Esophagus squamous epithelium (tissue), 4 donors: ENCODE measurements around a stretch of chr11.

DNA sequence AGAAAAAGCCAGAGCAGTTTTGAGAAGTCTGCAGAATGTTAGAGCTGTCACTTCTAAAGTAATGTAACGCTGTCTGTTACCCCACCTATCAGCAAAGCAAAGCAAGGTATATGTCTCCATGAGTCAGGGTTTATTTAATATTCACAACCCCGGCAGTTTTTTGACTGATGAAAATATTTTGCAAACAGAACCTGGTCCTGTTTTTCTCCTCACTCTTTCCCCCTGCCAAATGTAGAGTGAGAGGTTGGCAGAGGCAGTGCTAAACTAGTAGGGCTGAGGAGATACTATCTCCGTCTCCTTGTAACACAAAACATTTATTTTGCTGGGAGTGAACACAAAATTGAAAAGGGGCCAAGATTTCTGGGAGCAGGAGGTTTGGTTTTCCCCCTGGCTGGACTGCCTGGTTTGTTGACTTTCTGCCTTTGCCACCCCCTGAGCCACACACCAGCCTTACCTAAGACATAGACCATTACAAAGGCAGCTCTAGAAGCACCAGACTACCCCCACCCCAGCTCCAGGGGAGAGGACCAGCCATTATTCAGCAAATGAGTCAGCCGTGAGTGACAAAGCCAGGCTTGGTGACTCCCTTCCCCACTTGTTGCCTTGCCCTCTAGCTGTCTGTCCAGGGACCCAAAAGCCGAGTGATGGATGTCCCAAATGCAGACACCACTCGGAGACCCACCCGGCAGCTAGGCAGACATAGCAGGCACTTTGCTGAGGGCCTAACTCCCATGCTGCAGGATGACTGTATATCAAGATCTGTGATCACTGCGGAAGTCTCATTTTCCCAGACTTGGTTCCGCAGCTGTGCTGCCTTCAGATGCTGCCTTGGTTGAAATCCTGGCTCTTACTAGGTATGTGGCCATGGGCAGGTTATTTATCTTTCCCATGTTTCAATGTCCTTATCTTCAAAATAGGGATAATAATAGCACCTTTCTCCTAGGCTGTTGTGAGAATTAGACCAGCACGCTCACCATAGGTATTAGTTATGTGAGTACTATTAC is 17.6 kb upstream of the CDON start:
- PRO-cap, result no peak
- RAMPAGE, long total RNA, 4 experiments, result no peak in any of the 4 experiments

DNA sequence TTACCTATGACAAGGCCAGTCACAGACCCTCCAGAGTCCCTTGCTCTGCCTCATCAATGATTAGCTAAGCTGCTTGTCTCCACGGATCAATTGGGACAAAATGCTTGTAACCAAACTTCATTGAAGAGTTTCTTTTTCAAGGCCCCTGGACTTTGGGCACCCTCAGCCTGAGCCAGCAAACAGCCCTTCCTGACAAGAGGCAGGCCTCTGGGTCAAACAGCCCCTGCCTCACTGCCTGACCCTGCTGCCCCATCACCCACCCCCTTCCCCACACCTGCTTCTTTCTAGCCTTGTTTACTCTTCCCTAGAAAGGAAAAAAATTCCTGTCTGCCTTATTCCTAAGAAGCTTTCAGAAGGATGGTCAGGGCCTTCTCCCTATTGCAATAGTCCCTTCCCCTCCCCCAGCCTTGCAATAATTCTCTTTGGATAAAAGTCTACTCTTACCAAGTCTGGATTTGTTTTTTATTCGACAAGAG is 26.4 kb upstream of the CDON start:
- PRO-cap, result no peak
- RAMPAGE, long total RNA, 4 experiments, result no peak in any of the 4 experiments

GRCh38 chr11:126104367-126104858 is 41.7 kb upstream of the CDON start:
- PRO-cap, result no peak
- RAMPAGE, long total RNA, 4 experiments, result no peak in any of the 4 experiments

GRCh38 chr11:126326140-126326378 is 22.2 kb downstream of the DCPS start:
- PRO-cap, result no peak
- RAMPAGE, long total RNA, 4 experiments, result no peak in any of the 4 experiments

DNA sequence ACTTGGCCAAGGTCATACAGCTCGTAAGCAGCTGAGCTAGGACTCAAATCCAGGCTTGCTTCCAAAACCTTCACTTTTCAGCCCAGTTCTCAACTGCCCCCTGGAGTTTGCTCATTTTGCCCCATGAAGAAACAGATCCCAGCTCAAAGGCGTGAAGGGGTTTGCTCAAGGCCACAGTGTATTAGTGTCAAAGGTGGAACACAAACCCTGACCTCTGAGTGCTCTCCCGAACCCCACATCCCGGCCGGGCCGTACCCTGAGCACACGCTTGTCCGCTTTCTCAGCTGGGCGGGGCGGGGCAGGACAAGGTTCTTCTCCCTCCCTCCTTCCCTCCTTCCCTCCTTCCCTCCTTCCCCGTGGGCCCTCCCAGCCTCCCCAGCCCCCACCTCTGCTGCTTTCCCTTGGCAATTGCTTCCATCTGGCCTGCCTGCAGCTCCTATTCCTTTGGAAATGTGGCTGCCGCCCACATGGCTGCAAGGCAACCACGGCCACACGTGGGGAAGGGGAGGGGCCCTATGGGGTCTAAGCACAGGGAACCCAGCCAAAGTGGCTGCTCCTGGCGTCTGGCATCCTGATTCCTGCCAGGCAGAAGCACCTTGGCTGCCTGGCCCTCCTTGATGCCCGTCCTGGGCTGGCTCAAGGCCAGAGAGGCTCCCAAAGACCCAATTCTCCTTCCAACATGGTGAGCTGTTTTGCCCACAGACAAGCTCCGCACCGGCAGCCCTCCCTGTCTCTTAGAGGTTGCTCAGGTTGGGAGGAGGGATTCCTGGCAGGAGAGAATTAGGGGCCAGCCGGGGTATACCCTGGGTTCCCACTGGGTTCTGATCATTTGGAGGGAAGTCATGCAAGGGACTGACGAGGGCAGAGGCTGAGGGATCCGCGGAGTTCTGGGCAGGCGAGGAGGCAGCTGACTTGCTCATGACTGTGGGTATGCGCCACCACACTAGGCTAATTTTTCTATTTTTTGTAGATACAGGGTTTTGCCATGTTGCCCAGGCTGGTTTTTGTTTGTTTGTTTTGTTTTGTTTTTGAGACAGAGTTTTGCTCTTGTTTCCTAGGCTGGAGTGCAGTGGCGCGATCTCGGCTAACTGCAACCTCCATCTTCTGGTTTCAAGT is 4.3 kb downstream of the ST3GAL4 start:
- PRO-cap, result unidirectional peak, minus-strand start at position 274 of the sequence
- RAMPAGE, long total RNA, 4 experiments, result no peak in any of the 4 experiments

DNA sequence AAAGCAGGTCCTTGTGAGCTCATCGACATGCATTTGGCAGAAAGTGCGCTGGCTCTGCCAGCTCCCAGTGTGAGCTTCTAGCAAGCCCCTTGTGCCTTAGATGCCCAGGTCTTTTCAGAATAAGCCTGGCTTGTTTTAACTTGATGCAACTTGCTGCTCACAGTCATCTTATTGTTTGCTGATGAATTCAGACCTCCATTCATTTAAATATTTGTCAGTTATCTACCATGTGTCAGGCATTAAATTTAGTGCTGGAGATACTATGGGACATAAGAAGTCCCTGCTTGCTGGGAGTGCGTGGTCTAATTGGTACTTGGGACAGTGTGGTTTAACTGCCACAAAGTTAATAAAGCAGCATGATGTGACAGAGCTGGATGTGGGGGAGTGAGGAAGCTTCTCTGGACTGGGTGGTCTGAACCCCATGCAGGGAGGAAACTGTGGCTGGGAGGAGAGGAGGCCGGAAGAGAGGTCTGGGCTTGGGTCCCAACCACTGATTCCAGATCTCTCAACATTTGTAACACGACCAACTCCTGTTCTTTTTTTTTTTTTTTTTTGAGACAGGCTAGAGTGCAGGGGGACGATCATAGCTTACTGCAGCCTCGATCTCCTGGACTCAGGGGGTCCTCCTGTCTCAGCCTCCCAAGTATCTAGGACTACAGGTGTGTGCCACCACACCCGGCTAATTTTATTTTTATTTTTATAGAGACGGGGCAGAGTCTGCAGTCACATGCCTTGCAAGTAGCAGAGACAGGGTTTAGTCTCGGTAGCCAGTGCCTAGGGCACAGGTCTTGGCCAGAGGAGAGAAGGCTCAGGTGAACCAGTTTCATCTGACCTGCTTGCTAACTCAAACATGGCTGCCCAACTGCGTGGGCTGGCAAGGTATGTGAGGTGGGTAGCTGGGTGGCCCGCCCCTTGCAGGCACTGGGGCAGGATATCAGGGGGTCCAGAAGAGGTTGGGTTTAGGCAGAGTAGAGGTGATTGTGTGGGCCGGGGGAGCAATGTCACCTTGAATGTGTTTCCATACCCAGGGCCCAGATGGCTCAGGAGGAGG is 37.3 kb downstream of the ST3GAL4 start:
- PRO-cap, result no peak
- RAMPAGE, long total RNA, 4 experiments, result no peak in any of the 4 experiments

DNA sequence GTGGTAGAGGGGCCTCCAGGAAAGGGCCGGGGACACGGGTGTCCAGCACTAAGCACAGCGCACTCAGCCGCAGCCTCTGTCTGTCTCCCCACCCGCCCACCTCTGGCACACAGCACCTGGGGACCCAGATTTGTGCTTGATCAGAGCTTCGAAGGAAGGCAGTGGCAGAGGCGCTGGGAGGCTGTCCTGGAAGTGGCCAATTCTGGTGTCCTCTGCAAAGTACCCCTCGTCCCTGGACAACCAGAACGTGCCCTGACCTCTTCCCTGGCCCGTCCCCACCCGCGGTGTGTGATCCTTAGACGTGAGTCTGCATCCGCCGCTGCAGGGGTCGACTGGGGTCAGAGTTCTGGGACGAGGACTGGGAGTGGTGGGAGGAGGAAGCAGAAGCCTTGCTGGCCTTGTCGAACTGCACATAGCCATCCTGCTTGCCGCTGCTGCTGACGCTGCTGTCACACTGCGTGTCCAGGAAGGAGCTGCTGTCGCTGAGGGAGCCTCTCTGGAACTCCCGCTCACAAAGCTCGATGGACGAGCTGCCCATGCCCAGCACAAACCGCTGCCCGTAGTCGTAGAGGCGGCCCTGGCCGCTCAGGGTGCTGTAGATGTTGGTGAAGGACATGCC is 68.9 kb downstream of the ST3GAL4 start:
- PRO-cap, result no peak
- RAMPAGE, long total RNA, 4 experiments, result no peak in any of the 4 experiments

- PRO-cap, result no peak
- RAMPAGE, long total RNA, 4 experiments, result no peak in any of the 4 experiments
Observed at GRCh38 chr11:127107037-127107337, 106.4 kb upstream of the KIRREL3 start.

DNA sequence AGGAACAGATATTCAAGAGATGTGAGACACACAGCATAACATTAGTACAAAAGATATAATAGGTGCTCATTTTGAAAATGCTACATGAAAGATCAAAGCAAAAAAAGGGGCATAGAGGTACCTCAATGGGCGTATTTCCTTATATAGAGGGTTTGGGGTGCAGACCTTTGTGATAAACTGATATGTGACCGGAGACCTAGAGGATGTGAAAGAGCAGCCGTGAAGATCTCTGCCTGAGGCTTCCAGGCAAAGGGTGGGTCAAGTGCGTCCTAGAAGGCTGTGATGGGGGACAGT is 551.4 kb downstream of the ETS1 start:
- PRO-cap, result no peak
- RAMPAGE, long total RNA, 4 experiments, result no peak in any of the 4 experiments

- PRO-cap, result no peak
- RAMPAGE, long total RNA, 4 experiments, result no peak in any of the 4 experiments
Observed at GRCh38 chr11:128300644-128301336, 286.6 kb downstream of the ETS1 start.

GRCh38 chr11:128474650-128475029 is 112.7 kb downstream of the ETS1 start:
- PRO-cap, result unidirectional peak, plus-strand start at chr11:128474797
- RAMPAGE, long total RNA, 4 experiments, result no peak in any of the 4 experiments

DNA sequence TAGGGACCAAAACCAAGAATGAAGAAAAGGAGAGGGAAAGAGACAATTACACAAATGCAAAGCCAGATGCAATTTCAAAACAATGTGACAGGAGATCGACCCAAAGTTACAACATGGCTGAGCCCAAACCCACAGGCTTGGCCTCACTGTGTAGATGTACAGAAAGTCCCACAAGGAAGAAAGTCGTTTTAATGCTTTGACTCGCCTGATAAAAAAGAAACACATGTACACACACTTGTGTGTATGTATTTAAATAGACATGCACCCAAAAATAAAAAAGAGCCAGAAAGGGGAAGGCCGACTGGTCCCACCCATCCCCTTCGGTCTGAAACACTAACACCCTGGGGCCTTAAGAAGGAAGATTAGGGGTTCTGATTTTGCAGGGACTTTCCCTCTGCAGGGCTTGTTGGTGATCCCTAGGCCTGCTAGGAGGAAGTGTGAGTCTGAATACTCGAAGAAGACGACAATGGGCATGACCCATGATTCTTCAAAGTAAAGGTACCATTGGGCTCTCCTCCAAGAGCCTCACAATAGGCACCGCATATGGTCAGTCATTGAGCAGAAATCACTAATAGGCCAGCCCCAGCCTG is 104.0 kb downstream of the ETS1 start:
- PRO-cap, result no peak
- RAMPAGE, long total RNA, 4 experiments, result no peak in any of the 4 experiments

- PRO-cap, result no peak
- RAMPAGE, long total RNA, 4 experiments, result no peak in any of the 4 experiments
Observed at GRCh38 chr11:128501848-128502503, 85.4 kb downstream of the ETS1 start.

- PRO-cap, result no peak
- RAMPAGE, long total RNA, 4 experiments, result no peak in any of the 4 experiments
Observed at GRCh38 chr11:128515739-128516257, 71.6 kb downstream of the ETS1 start.

DNA sequence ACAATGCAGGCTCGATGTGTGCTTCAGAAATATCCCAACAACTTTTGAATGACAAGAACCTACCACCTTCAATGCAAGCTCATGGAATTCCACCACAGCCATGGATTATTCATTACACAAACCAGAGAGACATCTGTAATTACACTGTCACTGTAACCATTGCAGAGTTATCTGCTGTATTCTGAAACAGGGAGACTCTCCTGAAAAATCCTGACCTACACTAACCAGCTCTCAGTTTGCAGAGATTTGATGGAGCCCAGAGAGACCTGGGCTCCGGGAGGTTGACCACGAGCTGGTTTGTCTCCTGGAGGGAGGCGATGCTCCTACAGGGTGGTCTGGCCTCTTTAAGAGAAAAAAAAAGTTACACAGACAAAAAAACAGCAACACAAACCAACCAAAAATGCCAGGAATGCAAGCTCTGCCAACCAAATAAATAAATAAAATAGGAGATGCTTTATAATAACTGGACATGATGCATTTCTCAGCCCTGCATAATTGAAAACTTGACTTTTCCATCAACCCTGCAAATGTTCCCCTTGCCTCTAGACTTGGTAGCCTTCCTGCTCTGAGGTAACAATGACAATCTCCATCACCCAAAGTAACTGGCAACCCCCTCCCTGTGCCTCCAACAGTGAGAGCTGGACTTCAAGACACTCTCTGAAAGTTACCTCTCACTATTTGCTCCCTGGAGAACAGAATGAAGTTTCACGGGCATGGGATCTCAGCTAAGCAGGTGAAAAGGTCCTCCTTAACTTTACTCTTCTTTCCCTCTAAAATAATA is 69.7 kb downstream of the ETS1 start:
- PRO-cap, result bidirectional peak, plus-strand start at position 628 of the sequence, minus-strand start at position 572 of the sequence
- RAMPAGE, long total RNA, 4 experiments, result no peak in any of the 4 experiments

DNA sequence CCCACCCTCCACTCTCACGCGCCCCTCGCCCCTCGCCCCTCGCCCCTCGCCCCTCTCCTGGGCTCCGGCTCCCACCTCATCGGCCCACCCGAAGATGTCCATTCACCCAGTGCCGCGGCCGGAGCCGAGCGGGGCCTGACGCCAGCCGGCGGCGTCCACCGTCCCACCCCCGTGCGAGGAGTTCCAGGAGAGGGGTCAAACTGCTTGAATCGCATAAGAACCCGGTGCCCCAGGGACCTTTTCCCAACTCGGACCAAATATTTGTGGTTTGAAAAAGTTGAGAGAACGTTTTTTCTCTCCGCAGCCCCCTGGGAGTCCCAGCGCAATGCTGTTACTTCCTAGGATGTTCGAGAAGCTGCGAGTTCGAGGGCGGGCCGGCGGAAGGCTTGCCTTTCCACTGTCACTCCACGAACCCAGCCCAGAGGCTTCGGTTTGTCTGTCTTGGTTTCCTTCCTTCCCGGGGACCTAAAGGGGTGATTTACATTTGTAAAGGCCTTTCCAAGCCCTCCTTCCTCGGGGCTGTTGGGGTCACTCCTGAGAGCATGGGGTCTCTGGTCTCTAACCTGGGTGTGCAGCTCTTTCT is 38.0 kb downstream of the ETS1 start:
- PRO-cap, result bidirectional peak, plus-strand start at position 360 of the sequence, minus-strand start at position 82 of the sequence
- RAMPAGE, long total RNA, 4 experiments, result no peak in any of the 4 experiments

GRCh38 chr11:128563892-128564606 is 23.3 kb downstream of the ETS1 start:
- PRO-cap, result no peak
- RAMPAGE, long total RNA, 4 experiments, result no peak in any of the 4 experiments

GRCh38 chr11:128586549-128587111 is 728 bp downstream of the ETS1 start:
- PRO-cap, result no peak
- RAMPAGE, long total RNA, 4 experiments, result no peak in any of the 4 experiments

- PRO-cap, result bidirectional peak, plus-strand start at chr11:128629005, minus-strand start at chr11:128628725
- RAMPAGE, long total RNA, 4 experiments, result no peak in any of the 4 experiments
Observed at GRCh38 chr11:128628063-128629220, 41.1 kb upstream of the ETS1 start.

GRCh38 chr11:128690015-128691291 is 3.4 kb upstream of the FLI1 start:
- PRO-cap, result unidirectional peak, plus-strand start at chr11:128690600; bidirectional peak, plus-strand start at chr11:128690913, minus-strand start at chr11:128690860
- RAMPAGE, long total RNA, 4 experiments, result no peak in any of the 4 experiments